T-cell (primary cell): ENCODE measurements around a stretch of chr10.

DNA sequence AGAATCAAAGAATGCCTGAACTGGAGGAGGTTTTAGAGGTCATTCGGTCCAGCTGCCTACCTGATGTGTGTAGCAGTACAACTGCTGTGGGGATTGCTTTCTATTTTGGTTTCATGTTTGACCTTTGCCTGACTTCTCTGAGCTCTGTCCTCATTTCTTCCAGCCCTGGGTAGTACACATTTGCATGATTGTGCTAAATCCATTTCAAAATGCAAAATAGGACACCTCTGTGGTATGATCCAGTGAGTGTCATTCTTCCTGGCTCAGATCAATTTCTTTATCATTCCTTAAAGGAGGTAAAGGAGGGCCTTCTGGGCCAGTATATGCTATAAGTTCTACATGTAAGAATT, 139.7 kb upstream of the PHYHIPL start:
- PRO-cap, 7 experiments, result no peak in any of the 7 experiments

GRCh38 chr10:59077735-59078212, 98.7 kb upstream of the PHYHIPL start:
- PRO-cap, 7 experiments, result no peak in any of the 7 experiments

DNA sequence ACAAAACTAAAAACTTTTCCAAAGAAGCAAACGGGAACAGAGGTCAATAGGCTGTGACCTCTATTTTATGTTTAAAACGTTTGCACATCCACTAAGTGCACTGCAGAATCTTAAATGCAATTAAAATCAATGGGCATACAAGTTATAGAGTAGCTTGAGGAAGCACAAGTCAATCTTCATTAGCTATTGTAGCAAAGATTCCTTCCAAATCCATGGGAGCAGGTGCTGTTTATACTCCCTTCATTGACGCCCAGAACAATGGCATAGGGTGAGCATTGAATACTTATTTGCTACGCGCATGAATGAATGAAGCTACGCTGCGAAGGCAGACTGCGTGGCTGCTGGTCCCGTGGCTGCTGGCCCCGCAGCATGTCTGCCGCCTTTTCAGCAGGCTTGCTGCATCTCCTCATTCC, 867 bp upstream of the PHYHIPL start:
- PRO-cap, 7 experiments, result no peak in any of the 7 experiments

DNA sequence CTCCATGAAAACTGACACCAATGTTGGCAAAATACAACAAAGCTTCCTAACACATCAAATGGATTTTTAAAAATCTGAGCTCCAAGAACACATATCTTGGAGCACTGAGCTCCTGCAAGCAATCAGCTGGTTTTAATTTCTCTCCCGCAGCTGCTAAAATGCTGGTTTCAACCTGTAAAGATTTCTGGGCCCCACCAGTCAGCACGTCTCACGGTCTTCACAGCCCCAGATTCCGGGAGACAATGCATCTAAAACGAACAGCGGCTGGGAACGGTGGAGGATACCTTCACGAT, 352 bp downstream of the FAM13C start:
- PRO-cap, 7 experiments, result no peak in any of the 7 experiments

DNA sequence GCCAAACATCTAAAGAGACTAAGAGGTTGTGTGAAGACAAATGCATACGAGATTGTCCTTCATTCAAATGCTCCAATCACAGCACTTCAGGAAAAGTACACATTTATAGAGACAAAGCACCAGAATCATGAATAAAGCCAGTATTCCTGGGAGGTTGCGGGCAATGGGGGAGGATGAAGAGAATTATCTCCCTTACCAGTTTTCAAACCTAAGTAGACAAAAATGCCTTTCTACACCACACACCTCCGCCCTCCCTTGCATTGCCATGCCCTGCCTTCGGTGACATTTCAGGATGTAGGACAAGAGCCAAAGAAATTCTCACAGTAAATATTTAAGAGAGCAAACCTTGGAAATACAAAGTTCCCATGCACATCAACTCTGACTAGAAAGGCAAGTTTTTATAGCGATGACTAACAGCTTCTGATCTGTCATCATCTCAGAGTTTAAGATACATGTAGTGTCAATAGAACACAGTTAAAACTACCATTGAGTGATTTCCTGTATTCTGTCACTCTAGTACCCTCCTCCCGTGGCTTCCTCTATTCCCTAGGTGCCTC, 20.9 kb downstream of the SLC16A9 start:
- PRO-cap, 7 experiments, result no peak in any of the 7 experiments

DNA sequence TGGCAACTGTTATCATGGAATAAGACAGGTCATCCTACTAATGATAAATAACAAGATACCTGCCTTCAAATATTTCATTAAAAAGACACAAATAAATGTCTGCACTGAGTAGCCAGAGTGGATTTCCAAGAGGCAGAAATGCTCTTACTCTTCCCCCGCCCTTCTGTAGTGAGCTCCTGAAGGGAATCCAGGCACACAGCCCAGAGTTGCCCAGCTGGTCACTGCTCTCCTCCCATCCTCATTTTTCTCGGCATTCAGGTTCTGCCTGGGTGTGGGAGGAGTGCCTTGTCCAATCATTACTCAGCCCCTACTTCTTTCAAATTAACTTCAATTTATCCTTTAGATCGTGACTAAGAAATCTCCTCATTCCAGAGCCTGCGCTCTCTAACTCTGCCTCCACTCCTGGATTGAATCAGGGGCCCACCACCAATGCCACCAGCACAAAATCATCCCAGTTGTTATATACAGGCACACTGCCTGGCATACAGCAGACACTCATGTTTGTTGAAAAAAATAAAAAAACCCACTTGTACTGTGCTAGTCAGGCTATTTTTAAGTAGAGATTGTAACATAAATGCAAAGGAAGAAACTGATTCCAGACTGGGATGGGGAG, 12.2 kb downstream of the CCDC6 start:
- PRO-cap, 7 experiments, result no peak in any of the 7 experiments

- PRO-cap, 7 experiments, result no peak in any of the 7 experiments
These were observed 549 bp downstream of the CCDC6 start for GRCh38 chr10:59905926-59906088.

- PRO-cap, 7 experiments, result no peak in any of the 7 experiments
These were observed 234.2 kb upstream of the CCDC6 start for GRCh38 chr10:60140266-60141271.

- PRO-cap, 7 experiments, result no peak in any of the 7 experiments
These were observed 91.3 kb downstream of the ANK3 start for GRCh38 chr10:60298233-60298986.

DNA sequence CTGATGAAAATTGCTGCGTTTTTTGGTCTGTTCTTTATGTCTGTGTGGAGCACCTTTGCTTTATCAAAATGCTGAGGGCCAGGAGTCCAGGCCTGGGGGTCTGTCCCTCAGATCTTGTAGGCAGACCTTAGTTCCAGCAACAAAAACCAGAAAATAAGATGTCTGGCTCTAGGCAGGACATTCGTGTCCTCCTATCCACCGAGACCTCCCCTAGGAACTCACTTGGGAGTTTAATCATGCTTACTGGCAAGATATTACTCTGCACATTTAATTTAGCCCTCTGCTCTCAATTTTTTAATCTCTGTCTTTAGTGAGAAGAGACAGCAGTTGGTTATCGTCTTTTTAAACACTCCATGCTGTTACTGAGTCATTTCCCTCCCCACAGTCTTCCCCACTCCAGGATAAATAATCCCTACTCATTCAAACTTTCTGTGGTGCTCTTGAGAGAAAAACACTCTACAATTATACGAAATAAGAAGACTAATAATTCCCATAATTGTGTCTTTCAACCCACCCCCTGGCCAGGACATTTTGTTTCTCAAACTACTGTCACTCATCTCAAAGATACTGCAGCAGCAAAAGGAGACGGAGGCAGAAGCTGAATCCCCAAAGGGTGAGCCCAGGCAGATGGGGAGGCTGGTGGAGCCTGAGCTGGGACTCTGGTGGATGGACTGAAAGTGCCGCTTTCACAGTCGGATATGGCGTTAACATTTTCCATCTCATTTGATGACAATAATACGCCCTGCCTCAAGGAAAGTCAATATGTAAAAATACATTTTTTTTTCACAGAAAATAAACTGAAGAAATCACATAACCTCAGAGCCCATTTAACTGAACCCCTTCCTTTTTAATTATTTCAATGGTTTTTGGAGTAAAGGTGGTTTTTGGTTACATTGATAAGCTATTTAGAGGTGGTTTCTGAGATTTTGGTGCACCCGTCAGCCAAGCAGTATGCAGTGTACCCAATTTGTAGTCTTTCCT, 84.2 kb downstream of the ANK3 start:
- PRO-cap, 7 experiments, result no peak in any of the 7 experiments

- PRO-cap, 7 experiments, result no peak in any of the 7 experiments
These were observed 73.9 kb downstream of the RHOBTB1 start for GRCh38 chr10:60869655-60870885.

- PRO-cap, 7 experiments, result no peak in any of the 7 experiments
These were observed 68.5 kb downstream of the RHOBTB1 start for GRCh38 chr10:60875378-60876069.

DNA sequence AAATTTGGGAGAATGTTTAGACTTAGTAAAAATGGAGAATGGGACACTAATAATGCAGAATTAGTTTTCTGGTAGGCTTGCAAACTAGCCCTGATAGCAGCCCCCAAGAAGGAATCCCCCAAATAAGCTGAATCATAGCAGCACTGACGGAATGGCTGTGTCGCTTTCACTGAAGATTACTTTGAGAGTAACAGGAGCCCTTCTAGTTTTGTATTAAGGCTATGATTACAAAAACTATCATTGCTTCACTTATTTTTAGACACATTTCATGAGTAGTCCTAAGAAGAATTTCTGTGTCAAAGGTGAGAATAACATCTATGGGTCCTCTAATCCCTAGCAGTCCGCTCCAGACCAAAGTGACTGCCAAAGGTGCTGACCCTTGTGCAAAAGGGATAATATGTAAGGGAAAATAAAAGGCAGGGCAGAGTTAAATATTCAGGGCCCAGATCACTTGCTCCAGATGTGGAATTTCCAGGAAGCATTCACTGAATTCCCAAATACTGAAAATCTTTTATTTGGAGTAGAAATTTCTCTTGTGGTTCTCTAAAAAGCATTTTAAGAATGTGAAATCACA, 29.4 kb downstream of the RHOBTB1 start:
- PRO-cap, 7 experiments, result no peak in any of the 7 experiments

DNA sequence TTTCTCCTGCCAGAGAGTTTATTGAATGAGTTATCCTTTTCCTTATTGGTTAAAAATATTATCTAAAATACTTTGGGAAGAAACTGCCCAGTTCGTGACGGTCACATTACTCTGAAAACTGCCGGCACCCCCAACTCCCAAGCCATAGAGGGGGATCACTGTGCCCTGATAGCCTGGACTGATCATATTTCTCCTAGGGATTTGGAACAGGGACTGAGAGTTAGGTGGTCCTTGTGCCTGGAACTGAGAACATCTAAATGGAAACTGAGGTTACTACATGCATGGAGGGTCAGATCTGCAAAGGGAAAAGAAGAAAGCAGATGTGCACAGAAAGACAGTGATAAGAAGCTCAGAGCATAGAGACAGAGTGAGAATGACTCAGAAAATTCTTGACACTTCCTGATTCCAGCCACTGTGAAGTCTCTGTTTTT, 241.9 kb downstream of the TMEM26 start:
- PRO-cap, 7 experiments, result no peak in any of the 7 experiments

GRCh38 chr10:61396910-61397480, 56.2 kb downstream of the TMEM26 start:
- PRO-cap, 7 experiments, result no peak in any of the 7 experiments

DNA sequence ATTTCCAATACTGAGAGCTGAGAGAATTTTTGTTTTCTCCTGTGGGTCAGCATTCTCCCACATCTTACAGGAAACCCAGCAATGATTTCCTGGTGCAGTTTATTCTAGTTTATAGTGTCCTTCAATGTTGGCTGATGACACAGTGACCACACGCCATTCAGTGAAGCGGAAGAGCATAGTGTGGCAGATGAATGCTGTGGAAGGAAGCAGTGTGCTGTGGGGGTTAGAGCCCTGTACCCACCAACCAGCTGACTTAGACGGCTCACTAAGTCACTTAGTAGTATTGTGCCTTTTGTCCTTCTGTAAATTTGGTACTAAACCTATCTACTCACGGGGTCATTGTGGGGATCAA, 1.4 kb upstream of the TMEM26 start:
- PRO-cap, 7 experiments, result no peak in any of the 7 experiments

- PRO-cap, 7 experiments, result no peak in any of the 7 experiments
These were observed 41.2 kb upstream of the CABCOCO1 start for GRCh38 chr10:61621529-61621940.

DNA sequence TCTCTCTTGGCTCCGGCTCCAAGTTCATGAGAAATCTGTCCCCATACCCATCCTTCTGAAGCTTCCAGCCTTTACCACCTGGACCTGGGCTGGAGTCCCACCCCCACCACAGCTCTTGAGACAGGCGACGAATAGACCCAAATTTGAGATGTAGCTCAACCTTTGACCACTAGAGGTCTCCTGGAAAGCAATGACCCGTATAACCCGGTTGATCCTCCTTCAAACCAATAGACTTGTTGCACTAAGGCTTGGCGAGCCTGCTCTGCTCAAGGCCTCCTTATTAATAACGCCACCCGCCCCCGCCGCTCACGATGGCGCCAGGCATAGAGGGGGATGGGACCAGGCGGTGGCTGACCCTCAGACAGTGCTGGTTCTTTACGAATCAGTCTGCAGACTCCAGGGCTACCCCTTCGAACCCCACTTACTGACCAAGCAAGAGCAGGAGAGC, 4.5 kb upstream of the ARID5B start:
- PRO-cap, 7 experiments, result no peak in any of the 7 experiments

DNA sequence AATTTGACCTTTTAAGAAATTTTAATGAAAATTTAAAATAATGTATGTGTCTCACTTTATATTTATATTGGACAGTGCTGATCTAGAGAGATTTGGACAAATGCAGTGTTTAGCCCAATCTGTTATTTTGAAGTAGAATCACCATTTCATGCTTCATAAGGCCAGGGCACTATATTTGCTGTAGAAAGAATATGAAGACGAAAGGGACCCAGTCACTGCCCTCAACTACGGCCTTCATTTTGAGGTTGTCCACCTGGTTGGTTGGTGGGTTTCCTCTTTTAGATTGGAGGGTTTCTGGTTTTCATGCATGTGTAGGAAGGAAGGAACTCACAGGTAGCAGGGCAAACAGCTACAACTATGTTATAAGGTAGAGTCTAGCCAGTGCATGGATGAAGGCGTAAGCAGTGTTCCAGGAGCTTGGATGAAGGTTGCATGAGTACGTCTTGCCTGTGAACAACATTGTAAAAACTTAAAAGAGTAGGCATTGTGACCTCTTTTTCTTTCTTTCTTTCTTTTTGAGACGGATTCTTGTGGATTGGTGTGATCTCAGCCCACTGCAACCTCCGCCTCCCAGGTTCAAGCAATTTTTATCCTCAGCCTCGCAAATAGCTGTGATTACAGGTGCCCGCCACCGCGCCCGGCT, 56.4 kb downstream of the ARID5B start:
- PRO-cap, 7 experiments, result no peak in any of the 7 experiments

- PRO-cap, 7 experiments, result no peak in any of the 7 experiments
These were observed 62.7 kb downstream of the ARID5B start for GRCh38 chr10:61963987-61964797.